M059J (cell line): ENCODE data around the genes TTLL13 and NGRN.

DNA sequence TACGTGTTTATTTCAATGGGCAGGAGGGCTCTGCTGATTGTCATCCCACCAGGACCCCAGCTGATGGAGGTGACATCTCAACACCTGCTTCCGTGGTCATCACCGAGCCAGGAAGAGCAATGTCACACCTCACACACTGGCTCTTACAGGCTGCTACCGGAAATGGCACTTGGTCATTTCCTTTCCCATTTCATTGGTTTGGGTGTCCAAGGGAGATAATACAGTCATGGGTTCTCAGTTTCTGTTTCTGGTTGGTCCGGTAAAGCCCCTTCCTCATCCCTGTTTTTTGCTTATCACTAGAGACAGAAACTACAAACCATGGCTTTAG, 42.0 kb downstream of the ABHD2 start:
- RAMPAGE, long total RNA, result no peak

DNA sequence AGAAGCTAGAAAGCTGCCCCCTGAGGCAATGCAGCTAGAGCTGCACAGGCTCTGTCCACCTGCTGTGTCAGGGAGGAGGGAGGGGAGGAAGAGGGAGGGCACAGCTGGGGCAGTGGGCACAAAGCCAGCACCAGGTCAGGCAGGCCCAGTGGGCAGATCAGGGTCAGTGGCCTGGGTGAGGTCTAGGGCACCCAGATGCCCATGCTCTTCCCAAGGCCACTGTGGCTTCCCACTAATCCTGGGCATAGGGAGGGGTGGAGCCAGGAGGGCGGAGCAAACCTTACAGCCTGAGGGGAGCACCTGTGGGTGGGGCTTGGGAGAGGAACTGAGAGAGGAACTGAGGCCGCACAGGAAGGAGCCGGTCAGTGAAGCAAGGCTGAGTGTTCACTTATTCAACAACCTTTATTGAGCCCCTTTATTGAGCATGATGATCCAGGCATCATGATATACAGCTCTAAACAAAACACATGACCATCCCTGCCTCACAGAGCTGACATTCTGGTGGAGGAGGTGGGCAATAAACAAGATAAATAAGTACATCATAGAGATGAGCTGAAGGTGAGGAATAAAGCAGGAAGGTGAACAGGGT, 55.0 kb downstream of the RHCG start:
- RAMPAGE, long total RNA, result no peak

GRCh38 chr15:89792780-89793315, 16.7 kb downstream of the MESP2 start:
- RAMPAGE, long total RNA, result no peak

- RAMPAGE, long total RNA, result no peak
These were observed 36.4 kb downstream of the AP3S2 start for GRCh38 chr15:89857454-89857809.

GRCh38 chr15:89899547-89900440, 6.0 kb upstream of the AP3S2 start:
- RAMPAGE, long total RNA, result no peak

DNA sequence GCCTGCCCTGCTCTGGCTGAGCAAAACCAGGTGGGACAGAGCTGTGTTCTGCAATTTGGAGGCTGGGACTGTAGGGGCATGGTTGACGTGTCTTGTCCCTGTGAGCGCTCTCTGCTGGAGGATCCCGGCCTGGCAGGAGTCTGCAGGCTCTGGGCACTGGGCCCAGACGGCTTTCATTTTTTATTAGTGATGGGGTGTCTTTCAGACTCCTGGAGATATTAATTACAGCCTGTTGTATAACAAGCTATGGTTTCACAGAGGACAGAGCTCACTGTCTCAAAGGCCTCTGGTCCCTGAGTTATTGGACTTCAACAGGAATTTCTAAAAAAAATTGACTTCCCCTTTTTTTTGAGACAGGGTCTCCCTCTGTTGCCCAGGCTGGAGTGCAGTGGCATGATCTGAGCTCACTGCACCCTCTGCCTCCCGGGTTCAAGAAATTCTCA, 29.5 kb upstream of the ZNF710 start:
- RAMPAGE, long total RNA, result no peak

- RAMPAGE, long total RNA, result no peak
These were observed 545 bp downstream of the ZNF710 start for GRCh38 chr15:90001689-90002048.

- RAMPAGE, long total RNA, result no peak
These were observed 2.0 kb downstream of the ZNF710 start for GRCh38 chr15:90003082-90003624.

- RAMPAGE, long total RNA, result no peak
These were observed 37.4 kb downstream of the ZNF710 start for GRCh38 chr15:90038452-90039047.

DNA sequence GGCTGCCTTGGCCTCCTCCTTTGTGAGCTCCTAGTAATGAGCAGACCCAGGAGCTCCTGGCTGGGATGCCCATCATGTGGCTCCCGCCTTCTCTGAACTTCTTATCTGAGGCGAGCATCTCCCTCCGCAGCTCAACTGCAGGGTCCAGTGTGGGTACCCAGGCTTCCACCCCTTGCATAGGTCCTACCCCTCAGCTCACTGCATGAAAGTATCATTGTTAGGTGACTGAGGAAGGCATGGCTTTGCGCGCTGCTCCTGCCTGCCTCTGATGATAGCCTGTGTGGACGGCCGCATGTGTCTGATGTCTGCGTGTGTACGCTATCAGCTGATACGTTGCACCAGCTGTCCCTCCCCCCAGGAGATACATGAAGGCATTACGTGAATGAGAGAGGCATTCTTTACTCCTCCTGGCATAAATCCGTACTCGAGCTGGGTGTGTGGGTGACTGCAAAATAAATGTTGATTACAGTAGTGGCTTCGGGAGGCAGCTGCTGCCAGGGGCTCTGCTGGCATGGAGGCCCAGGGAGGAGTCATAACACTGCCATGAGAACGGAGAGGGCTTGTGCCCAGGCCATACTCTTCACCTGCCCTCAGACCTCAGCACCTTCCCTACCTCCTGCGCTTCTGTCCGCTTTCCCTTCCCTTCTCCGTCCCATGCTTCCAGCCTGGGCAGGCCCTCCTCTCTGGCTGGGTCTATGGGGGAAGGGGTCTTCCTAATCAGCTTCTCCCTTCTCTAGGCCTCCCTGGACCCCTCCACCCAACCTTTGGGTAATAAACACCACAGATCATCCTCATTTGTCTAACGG, 48.8 kb downstream of the ZNF710 start:
- RAMPAGE, long total RNA, result no peak

- RAMPAGE, long total RNA, result no peak
These were observed 994 bp downstream of the IDH2 start for GRCh38 chr15:90101013-90101934.

DNA sequence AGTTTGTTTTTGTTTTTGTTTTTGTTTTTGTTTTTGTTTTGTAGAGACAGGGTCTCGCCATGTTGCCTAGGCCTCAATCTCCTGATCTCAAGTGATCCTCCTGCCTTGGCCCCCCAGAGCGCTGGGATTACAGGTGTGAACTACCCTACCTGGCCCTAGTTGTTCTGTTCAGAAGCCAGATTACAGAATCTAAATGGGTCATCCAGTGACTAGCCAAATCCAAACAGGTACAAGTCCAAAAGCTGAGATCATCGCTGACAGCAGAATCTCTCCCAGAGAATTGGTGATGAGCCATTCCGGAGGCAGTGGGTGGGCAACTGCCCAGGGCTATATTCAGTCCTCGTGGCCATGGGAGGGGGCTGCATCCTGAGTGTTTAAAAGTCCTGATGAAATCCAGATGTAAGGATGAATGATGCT, 47.5 kb upstream of the SEMA4B start:
- RAMPAGE, long total RNA, result no peak

DNA sequence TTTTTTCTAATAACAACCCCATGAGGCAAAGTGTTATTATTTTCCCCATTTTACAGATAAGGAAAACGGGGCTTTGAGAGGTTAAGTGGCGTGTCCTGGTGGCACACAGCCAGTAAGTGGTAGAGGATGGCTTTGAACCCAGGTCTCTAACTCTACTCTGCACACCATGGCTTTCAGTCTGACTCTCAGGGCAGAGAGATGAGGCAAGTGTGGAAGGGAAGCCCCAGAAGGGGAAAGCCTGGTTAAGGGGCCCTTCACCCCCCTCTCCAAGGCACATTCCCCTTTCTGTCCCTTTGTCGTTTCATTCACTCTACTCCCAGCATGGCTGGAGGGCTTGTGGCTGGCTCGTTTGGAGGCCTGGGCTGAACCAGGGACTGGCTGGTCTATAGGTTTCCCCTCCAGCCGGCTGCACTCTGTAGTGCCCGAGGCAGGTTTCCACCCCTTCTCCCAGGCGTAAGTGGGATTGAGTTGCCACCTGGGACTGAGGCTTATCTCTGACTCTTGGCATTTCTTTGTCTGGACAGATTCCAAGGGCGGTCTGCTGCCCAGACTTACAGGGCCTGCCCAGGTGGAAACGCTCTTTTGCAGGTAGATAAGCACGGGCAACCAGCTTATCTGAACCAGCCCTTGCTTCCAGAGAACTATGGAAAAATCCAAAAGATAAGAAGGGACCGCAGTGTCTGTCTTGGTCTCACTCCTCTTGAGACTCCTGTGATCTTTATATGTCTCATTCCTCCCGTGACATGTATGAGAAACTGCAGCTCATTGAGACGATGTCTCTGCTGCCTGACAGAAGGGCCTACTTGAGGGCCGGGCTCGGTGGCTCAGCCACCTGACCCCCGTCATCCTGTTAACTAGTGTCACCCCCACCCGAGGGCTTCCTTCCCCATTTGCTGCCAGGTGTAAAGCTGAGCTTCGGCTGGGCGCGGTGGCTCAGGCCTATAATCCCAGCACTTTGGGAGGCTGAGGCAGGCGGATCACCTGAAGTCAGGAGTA, 12.3 kb downstream of the SEMA4B start:
- RAMPAGE, long total RNA, result no peak

- RAMPAGE, long total RNA, result no peak
These were observed 15.9 kb downstream of the SEMA4B start for GRCh38 chr15:90217060-90217467.

DNA sequence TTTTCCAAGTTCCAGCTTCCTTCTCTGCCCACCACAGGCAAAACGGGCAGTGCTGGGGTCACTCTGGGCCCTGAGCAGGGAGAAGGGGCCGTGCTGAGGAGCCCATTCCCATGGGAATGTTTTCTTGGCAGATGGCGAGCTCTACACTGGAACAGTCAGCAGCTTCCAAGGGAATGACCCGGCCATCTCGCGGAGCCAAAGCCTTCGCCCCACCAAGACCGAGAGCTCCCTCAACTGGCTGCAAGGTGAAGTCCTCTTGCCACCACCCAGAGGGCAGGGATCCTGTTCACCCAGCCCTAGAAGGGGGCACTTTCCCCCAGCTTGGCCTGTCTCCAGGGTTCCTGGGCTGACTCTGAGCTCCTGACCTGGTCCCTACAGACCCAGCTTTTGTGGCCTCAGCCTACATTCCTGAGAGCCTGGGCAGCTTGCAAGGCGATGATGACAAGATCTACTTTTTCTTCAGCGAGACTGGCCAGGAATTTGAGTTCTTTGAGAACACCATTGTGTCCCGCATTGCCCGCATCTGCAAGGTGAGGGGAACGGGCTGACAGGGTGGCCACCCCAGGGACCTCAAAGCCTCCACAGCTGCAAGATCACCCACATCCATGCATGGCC, 12.4 kb downstream of the CIB1 start:
- RAMPAGE, long total RNA, result no peak

GRCh38 chr15:90241266-90242071, 7.5 kb downstream of the GDPGP1 start:
- RAMPAGE, long total RNA, result no peak

DNA sequence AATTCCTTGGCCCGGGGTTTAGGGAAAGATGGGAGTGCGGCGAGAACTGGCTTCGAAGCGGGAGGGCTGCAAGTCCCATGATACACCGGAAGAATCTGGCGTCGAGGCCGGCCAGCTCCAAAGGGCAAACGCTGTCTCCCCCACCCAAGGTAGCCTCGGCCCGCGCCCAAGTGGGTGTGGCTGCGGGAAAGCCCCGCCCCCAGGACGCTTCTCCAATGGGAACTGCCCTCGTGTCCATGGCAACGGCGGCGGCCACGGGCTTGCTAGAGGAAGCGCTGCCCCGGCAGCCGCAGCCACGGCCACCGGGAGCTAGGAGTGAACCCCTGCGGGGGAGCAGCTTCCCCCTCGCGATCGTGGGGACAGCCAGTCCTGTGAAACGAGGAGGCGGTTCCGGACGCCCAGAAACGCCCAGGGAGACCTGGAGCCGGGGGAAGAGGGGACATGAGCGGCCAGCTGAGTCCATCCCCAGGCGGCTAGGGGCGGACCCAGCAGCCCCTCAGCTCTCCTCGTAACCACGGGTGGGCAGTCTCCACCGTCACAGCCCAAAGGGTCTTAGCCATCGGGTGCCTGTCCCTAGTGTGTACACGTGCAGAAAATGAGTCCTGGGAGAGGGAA, at the start of gene TTLL13:
Gene TTLL13 (plus strand): TSS at position 266 of the 615 bp plus-strand sequence.
- RAMPAGE, long total RNA, result no peak

- RAMPAGE, long total RNA, result start-site peak on the plus strand at chr15:90265682-90265696, 177 and 182 reads in 2 replicates
These were observed at the start of gene NGRN for GRCh38 chr15:90265446-90266556. NGRN (plus strand) TSS chr15:90265672.

- RAMPAGE, long total RNA, result no peak
These were observed 465 bp upstream of the IQGAP1 start for GRCh38 chr15:90387471-90388083.

DNA sequence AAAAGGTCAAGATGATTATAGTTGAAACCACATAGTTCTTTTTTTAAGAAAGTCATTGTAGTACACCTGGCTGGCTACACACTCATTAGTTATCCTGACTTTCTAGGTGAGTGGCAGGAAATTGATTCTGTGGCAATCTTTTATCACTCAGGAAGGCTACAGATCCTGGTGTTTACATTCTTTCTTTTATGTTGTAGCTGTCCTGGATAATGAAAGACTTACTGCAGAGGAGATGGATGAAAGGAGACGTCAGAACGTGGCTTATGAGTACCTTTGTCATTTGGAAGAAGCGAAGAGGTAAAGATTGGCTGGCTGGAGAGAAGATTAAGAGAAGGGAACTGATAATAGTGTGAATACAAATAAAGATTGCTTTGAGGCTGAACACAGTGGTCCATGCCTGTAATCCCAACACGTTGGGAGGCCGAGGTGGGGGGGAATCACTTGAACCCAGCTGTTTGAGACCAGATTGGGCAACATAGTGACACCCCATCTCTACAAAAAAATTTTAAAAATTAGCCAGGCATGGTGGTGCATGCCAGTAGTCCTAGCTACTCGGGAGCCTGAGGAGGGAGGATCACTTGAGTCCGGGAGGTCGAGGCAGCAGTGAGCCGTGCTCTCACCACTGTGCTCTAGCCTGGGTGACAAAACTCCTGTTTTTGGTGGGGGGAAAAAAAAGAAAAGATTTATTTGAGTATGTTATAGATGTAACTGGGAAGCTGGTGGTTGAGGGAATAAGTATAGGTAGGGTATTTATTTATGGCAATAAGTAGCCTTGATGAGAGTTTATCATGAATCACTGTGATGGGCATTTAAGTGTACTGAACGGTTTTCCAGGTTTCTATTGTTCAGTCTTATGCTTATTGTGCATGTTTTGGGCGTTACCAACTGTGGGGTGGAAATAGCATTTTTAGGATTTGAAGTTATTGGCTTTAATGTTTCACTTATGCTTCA, 2.8 kb downstream of the IQGAP1 start:
- RAMPAGE, long total RNA, result no peak